ENCODE measurements around a stretch of chr21.

DNA sequence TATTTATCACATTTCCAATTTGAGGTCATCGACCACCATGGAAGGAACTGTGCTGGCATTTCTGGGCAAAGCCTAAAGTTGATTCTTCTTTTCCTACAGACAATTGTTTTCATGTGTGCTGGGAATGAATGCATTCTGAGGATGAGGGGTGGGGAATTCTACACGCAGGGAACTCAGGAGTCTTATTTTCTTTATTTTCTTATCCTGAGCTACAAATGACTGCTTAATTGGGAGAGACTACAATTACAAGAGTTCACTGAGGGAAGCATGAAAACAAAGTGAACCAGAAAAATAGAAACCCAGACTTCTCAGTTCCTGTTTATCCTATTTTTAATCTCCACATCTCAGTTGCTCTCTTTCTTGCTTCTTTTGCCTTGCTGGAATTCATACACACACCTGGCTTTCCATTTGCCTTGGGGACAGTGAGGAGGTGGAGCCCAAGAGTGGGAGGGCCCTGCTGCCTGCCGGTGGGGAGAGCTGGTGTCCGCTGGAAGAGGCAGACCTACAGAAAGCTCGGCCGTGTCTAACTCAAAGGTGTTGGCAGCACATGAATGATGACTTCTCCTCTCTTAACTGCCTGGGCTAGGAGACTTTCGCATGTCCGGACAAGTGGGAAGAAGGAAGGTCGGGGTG lies 156.9 kb upstream of the RUNX1 start:
- PRO-cap = no peak

DNA sequence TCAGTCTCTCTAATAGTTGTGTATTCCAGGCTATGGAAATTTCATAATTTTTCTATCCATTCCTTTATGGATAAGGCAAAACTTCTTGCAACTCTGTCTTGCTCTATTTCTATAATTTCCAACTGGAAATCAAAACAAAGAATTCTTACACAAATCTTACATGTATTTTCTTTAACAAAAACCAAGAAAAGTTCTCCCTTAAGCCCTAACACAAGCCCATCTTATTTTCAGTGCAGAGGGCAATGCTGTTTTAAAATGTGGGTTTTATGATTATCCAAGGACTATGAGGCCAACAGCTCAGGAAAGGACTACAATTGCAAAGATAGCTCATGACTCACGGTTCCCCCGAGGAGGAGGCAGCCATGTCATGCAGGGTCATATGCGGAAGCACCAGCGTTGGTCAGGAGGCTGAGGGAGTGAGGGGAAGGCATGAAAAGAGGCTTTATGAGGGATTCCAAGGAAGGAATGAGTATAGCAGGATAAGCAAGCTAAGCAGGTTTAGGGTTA lies 495.3 kb downstream of the SETD4 start:
- PRO-cap = no peak

DNA sequence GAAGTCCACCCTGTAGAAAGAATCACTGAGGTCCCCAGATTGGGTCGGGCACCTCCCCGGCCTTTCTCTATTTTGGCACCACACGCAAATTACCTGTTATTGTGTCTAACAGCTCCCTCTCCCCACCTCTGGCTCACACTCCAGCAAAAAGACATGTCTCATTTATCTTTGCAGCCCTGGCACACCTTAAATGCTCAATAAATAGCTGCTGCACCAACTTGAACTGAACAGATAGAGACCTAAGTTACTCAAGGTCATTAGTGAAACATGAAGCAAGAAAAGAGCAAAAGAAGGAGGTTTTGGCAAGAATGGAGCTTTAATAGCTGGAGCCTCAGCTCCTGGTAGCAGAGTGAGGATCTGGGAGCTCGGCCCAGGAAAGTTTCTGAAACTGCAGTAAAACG lies 207.6 kb downstream of the SETD4 start:
- PRO-cap = no peak

GRCh38 chr21:35886870-35887520 lies 173.3 kb downstream of the SETD4 start:
- PRO-cap = no peak

- PRO-cap = no peak
Measured at GRCh38 chr21:36004492-36004908, 55.8 kb downstream of the SETD4 start.

DNA sequence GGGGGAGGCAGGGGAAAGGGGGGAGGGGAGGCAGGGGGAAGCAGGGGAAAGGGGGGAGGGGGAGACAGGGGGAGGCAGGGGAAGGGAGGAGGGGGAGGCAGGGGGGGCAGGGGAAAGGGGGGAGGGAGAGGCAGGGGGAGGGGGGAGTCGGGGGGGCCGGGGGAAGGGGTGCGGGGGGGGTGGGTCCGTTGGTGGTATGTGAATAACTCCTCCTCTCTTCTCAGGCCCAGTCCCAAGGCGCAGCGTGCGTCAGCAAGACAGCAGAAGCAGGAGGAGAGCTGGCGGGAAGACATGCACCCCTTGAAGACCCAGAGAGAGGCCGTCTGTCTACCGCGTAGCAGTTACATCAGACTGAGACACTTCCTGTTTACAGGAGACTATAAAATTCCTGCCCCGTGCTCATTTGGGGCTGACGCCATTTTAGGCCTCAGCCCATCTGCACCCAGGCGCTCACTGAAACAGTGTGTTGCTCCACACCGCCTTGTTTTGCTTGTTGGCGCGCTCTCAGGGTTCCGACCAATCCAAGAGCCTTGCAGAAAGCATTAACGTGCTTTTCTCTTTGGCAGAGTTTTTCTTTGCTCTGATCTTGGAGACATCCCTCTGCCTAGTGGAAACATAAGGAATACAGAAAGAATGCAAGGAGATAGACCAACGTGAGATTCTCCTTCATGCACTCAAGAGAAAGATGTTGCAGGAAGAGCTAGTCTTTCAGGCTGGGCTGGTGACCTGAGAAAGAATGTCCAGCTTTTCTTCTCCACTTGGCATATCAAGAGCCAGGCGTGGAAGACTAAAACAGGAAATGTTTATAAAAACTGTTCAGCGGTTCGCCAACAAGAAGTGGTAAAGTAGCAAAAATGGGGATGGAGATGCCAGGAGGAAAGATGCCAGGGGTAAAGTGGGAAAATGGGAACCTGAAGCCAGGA lies 55.2 kb downstream of the SETD4 start:
- PRO-cap = no peak

- PRO-cap = no peak
Measured at GRCh38 chr21:36187066-36187534, 30.5 kb downstream of the DOP1B start.

GRCh38 chr21:36203533-36204120 lies 47.0 kb downstream of the DOP1B start:
- PRO-cap = no peak

- PRO-cap = no peak
Measured at GRCh38 chr21:36320992-36321271, 935 bp downstream of the MORC3 start.

DNA sequence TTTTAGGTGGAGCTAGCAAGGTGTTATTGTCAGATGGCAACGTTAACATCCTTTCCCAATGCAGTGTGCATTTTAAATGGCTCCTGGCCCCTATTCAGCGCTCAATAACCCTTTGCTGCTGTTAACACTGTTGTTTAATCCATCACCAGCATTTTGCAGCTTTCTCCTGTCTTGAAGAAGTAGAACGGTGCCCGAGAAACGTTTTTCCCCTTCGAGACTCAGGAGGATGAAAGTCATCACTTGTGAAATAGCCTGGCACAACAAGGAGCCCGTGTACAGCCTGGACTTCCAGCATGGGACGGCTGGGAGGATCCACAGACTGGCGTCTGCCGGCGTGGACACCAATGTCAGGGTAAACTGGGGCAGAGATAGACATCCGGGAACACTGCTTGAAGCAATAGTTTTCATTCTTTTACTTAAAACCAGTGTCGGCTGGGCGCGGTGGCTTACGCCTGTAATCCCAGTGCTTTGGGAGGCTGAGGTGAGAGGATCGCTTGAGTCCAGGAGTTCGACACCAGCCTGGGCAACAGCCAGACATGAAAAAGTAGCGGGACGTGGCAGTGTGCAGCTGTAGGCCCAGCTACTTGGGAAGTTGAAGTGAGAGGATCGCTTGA lies 826 bp downstream of the CHAF1B start:
- PRO-cap = no peak

GRCh38 chr21:36499492-36500413 lies 19.8 kb upstream of the CLDN14 start:
- PRO-cap = no peak

DNA sequence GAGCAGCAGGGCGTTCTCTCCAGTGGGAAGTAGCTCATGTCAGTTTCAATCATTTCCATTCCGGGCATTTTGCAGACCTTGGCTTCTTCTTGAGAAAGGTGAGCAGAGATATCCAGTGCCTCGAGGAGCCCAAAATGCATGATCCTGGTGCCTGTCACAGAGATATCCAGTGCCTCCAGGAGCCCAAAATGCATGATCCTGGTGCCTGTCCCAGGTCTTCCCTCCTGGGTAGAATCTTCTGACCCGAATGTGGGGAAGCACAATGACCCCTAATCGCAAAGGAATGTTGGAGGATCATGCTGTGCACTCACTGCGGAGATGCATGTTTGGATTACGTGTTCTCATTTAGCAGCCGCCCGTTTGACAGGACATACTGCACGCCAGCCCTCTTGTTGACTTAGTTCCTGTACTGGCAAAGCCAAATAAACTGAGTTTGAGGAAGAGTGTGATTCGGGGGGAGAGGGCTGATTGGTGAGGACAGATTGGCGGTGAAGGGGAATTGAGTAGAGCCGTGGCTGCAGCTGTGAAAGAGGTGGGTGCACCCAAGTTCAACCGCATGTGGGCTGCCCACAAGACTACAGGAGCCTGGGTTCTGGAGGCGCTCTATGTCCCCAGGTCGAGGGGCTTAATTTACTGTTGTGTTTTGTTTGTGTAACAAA lies 85.9 kb upstream of the SIM2 start:
- PRO-cap = no peak

- PRO-cap = no peak
Measured at GRCh38 chr21:36700456-36700961, 1.6 kb downstream of the SIM2 start.

DNA sequence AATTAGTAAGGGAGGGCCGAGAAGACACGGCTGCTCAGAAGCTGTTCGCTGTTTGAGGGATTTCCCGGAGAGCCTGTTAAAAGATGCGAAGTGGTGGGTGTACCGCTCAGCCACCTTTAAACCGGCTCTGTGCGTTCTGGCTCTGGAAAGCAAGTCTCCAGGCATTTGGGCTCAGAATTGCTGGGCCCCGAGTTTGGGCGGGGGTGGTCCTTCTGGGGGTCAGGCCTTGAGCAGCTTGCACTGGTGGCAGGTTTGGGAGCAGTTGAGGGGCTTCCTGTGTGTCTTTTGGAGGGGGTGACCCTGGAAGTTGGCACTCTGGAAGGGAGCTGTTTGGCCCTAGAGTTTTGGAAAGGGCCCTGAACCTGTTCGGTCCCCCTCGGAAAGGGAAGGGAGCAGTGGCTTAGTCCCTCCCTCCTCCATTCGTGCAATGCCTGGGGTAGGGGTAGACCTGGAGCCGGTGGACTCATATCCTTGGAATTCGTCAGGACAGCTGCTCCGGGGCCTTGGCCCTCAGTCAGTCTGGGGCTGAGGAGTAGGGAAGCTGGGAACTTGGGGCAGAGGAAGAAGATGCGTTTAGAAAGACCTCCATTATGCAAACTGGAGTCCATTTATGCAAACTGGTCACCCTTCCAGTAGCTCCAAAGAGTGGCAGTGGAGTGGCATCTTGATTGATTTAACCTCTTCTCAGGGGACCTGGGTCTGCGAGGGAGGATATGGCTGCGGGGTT lies 3.2 kb downstream of the SIM2 start:
- PRO-cap = no peak

GRCh38 chr21:36706005-36706669 lies 7.2 kb downstream of the SIM2 start:
- PRO-cap = no peak

DNA sequence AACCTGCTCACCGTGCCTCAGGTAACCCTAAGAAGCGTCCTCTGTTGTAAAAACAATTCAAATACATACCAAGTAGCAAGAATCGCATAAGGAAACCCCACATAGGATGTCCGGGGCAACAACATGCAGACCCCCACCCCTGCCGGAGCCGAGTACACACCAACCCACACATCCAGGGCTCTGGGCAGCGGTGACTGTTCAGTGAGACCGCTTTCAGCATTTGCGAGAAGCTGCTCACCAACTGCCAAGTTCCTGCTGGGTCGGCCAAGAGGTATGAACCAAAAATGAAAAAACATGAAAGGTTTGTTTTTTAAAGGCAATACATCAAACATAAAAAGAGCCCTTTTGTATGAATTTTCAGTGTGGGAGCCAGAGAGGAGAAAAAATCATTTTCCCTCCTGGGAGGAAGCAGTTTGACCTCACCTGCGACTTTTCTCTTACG lies 92.2 kb downstream of the SIM2 start:
- PRO-cap = no peak

- PRO-cap = no peak
Measured at GRCh38 chr21:37208643-37209041, 58.5 kb downstream of the VPS26C start.

DNA sequence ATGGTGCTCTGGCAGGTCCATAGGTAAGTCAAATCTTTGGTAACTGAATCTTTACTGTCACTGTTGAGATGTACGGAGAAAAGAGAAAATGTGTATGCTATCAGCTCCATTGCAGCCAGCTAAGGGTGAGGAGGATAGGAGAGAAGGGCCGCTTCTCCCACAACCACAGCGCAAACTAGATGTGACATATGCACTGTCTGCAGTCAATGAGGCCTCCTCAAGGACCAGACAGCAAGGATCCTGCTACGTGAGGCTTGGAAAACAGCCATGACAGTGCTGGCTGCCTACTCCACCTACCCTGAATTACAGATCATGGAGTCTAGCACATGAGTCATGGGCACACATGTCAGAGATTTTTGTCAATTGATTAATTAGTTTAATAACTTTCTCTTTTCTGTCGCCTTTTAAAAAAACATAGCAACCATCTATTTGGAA lies 3.4 kb downstream of the VPS26C start:
- PRO-cap = no peak

- PRO-cap = bidirectional peak, plus-strand start at chr21:37367606, minus-strand start at chr21:37367664; bidirectional peak, plus-strand start at chr21:37367818, minus-strand start at chr21:37367702
Measured at GRCh38 chr21:37367338-37367876, 834 bp downstream of the DYRK1A start.

DNA sequence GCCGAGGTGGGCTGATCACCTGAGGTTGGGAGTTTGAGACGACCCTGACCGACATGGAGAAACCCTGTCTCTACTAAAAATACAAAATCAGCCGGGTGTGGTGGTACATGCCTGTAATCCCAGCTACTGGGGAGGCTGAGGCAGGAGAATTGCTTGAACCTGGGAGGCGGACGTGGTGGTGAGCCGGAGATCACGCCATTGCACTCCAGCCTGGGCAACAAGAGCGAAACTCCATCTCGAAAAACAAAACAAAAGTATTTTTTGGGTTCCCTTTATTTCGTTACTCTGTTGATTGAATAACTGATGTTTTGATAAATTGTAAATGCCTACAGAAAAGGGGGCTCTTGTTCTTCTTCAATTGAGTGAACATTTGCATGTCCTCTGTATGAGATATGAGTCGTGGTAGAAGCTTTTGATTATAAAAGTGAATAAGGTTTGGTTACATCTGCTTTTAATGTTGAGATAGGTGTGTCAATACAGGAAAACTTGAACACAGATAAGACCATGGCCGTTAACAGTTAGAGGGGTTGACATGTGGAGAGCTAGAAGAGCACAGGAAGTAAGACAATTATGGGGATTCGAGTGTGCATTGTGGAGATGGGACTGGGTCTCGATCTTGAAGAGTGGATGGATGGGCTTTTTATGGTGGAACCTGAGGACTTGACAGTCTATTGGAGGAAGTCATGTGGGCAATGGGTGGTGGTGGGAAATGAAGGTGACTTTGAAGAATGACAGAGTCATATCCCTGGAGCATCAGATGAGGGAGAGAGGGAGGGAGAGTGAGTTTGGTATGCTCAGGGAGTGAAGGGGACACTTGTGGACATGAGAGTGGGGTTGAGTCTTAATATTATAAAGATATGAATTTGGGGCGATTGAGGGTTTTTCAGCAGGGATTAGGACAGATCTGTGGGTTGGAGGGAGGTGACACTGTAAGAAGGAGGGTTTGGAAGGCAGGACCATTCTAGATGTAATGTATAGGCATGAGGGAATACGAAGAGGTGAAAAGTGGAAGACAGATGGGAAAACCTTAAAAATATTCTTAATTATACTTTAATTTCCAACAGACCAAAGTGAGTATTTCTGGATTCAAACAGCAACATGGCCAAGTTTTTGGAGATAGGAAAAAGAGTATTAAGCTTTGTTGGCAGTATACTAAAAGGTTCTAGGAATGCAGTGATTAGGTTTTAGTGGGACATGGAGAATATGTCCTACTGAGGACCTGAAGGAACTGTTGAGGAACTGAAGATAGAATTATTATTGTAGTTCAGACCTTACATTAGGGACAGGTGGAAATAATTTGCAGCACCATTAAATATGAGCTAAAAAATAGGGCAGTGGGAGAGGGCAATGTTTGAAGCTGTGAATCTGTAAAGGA lies 12.2 kb downstream of the DYRK1A start:
- PRO-cap = no peak